ENCODE measurements around a stretch of chr3.

GRCh38 chr3:187862736-187863081 is 117.4 kb upstream of the BCL6 start:
- PRO-cap: no peak

DNA sequence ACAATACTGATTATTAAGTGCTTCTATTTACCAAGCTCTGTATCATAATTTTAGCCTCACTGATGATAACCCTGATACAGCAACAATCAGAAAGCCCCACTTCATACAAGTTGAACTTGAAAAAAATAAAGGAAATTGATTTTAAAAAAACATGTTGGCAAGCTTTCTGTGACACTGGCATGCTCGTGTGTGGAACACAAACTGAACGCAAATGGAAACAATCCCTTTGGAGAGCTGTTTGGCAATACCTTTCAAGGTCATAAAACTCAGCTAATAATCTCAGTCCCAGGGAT is 166.7 kb upstream of the BCL6 start:
- PRO-cap: no peak

DNA sequence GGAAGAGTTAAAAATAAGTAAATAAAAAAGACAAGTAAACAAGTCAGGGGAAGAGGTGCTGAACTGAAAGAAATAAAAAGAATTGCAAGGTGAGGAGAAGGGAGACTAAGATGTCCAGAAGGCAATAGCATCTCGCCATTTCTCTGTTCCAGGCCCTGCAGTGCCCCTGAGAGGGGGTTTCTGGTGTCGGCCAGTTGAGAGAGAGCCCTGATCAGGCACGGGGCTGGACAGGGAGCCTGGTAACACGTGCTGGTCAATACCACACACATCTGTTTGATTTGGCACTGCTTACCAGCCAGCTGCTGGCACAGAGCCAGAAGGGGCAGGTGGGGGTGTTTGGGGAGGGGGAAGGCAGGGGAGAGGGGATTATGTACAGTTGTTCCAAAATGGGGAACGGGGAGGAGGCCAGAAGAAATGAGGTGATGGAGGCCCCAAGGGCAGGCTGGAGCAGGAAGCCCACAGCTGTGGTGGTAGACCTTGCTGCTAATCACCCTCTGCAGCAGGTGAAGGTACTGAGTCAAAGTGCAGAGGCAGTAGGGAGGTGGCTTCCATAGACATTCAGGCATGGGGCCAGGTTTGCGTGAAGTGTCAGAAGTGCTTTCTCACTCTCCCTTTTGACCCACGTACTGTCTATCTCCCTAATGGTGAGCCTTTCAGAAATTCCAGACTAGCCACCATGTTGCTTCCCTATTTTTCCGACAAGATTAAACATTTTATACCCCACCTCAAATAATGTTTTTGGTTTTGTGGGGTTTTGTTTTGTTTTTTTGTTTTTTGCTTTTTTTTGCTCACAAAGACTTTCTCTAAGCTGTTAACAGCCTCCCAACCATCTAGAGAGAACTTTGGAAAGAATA is 153.5 kb upstream of the LPP start:
- PRO-cap: no peak

- PRO-cap: no peak
These were observed 18.1 kb downstream of the LPP start for GRCh38 chr3:188172057-188172535.

GRCh38 chr3:188198586-188199340 is 44.8 kb downstream of the LPP start:
- PRO-cap: no peak

GRCh38 chr3:188203772-188204845 is 50.2 kb downstream of the LPP start:
- PRO-cap: no peak

- PRO-cap: no peak
These were observed 61.6 kb downstream of the LPP start for GRCh38 chr3:188215411-188216109.

DNA sequence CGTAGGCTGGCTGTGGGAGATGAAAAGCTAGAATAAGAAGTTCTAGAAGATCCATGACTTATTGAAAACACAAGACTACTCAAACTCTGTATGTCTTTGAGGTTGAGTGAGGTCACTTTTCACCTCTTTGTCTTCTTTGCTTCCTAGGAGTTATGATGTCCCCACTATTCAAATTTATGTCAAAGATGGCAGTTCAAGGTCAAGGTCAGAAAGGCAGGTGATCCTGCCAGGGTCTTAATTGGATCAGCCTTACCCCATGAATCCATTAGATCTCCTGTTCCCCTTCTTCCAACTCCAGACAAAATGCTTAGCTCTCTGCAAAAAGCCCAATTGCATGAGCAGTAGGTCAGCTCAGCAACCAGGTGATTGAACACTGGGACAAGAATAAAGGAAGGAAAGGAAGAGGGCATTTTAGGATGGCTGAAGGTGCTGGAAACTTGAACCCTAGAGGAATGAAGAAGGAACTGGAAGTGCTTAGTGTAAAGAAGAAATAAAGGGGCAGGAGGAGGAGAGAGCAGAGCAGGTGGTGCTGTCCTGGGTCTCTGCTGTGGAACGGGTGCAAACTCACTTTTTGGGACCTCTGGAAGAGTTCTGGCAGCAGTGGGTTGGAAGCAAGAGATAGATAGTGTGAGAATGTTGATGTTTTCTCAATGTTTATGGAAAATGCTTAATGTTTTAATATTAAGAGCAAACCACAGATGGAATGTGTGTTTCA is 80.9 kb downstream of the LPP start:
- PRO-cap: no peak

DNA sequence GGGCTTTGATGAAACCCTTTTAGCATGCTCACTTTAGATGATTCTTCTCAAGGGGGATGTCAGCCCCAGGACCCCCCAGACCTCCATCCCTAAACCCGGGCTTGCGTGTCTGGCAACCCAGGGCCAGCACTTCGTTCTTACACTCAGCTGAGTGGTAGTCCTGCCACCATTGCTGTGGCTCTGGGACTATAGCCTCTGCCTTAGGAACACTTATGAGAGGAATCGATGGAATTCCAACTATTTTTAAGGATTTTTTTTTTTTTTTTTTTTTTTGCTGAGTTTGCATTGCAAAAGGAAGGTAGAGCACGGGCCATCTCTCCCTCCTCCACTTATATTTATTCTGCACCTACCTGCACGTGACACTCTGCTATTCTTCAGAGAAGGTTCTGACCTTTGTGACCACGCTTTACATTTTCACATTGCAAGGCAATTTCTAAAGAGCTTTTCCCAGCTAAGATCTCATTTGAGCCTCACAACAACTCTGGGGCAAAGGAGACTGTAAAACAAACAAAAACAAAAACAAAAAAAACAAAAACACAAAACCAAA is 113.9 kb downstream of the LPP start:
- PRO-cap: no peak

DNA sequence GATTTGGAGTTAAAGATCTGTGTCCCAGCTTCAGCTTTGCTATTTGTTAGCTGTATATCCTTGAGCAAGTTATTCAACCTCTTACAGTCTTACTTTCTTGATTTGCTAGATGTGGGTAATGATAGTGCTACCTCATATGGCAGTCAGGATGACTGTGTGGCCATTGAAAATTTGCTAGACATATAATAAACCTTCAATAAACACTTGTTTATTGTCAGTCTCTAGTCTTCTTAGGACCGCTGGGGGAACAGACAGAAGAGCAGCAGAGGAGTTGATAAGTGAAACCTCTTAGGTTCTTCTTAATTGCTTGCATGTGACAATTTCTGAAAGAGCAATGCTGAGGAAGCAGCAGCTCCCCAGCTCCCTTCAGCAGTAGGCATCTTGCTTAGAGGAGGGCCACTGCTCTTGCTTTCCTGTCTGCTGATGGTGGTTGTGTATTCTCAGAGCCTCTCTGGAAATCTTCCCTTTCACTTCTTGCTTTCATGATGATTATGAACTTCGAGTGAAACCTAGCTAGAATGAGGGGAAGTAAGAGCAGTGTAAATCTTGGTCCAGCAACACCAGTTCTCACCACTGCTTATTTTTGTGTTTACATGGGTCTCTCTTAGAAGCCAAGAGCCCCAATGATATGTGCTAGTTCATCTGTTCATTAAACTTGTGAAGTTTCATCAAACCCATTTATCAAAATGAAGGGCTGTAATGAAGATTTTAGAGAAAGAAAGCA is 246.5 kb downstream of the LPP start:
- PRO-cap: no peak

DNA sequence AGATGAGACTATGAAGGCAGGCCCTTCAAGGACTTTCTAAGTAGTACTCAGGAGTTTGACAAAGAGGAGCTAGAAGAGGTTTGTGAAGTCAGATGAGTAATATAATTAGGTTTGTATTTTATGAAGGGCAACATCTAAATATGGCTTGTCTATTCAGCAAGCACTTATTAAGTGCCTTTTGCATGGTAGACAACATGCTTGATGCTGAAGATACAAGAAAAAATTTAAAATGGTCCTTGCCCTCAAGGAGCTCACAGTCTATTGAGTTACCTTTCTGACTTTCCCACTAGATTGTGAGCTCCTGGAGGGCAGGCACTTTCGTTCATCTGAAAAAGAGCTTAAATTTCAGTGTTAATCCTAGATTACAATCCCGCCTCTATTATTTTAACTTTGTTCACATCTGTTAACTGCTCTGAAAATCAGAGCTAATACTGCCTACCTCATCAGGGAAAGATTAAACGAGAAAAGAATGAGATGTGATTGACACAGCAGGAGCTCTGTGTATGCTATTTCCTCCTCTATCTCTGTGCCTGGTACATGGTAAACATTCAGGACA is 483.1 kb upstream of the TPRG1 start:
- PRO-cap: no peak

GRCh38 chr3:188949909-188950601 is 221.7 kb upstream of the TPRG1 start:
- PRO-cap: no peak

DNA sequence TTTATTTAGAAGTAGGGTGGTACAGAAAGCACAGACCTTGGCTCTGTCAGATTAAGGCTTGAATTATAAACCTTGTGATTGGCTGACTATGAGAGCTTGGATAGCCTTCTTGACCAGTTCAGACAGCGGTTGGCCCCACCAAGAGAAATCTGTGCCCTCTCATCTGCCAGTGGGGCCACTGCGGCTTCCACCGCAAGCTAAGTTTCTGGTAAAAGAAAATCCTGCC is 71.2 kb upstream of the TPRG1 start:
- PRO-cap: no peak

- PRO-cap: no peak
These were observed 79.5 kb downstream of the TP63 start for GRCh38 chr3:189710644-189711176.

DNA sequence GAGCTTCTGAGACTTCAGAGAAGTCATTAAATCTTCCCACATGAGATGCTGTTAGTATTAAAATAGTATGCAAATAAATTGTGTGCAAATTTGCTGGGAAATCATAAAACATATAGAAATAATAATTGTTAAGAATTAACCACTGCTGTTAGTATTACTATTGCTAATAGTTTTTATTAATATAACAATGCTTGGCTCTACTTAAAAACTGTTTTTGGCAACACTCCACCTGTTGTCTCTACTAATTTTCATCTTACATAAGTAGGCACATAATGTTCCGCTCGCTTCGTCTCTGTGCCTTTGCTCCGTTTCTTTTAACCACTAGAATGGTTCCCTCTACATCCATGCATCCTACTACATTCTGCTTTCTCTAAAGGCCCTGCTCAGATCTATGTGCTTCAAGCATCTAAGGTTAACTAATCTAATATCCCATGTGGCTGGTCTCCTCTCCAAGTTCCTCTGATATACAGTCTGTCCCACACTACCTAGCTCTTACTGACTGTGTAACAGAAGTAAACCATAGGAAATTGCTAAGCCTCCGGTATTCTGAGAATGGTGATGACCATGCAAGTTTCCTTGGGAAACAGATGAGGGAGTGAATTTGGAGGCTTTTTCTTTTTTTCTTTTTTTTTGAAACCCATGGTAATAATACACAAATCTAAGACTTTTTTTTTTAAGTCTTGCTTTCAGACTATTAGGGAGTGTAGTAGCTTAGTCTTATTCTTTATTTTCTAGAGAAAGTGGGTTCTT is 138.3 kb downstream of the P3H2 start:
- PRO-cap: no peak

- PRO-cap: unidirectional peak, plus-strand start at chr3:190424655
These were observed 25.2 kb downstream of the TMEM207 start for GRCh38 chr3:190424337-190424994.

DNA sequence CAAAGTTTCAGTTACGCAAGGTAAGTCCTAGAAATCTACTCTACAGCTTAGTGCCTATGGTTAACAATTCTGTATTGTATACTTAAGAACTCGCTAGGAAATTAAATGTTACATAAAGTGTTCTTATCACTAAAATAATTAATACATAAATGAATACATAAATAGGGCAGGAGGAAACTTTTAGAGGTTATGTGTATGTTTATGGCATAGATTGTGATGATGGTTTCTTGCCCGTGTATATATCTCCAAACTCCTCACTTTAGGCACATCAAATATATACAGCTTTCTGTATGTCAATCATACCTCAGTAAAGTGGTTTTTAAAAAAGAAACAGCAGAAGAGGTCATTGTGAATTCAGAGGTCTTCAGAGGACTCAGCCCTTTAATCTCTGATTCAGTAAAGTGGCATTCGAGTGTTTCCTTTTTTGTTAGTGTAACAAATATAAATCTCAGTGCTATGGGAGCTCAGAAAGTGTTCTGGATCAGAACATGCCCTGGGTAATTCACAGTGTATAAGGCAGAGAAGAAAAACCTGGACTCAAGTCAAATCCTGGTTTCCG is 66.9 kb downstream of the IL1RAP start:
- PRO-cap: no peak

DNA sequence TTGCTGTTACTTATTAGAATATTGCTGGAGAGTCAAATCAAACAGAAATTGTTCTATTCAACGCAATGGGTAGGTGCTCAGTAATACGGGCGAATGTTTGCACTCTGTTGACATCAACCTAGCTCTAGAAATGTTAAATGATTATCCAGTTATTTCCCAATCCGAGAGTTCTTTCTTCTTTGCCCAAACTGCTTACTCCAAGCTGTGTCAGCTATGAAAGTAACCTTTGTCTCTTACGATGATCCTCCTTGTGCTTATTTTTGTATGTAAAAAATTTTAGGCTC is 50.4 kb downstream of the GMNC start:
- PRO-cap: no peak

GRCh38 chr3:191295969-191296267 is 33.3 kb upstream of the CCDC50 start:
- PRO-cap: no peak

DNA sequence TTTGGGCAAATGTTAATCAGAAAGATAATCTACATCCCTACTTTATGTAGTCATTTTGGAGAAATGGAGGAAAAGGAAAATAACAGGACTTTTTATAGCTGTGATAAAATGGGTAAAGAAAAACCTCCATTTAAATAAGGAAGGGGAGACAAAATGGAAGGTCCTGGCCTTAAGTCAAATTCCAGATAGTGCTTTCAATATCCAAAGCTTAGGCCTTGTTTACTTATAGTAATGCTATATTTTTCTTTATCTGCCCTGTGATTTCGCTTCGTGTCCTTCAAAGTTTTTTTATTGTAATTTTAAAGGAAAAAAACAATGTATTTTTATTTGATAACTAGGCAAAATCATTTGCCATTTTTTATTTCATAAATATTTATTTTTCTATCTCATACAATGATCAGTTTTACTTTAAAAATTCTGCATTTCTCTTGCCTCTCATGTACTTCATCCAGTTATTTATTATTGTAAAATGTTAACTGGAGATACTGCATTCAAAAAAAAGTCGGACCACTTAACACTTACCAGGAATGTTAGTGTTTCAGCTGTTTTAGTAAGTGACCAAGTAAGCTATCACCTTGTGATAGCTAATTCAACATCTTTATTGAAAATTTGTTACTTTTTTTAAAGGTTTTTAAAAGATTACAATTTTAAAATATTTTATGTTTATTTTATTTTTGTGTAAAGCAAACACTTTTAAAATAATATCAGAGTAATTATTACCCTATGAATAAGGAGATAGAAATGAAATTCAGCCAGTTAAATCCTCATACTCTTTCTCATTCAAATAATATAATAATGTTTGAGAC is 63.4 kb upstream of the UTS2B start:
- PRO-cap: no peak

Measured in ReNcell CX (cell line).